Measurements from ENCODE around the genes CDH13, HSBP1 and KCNG4.

DNA sequence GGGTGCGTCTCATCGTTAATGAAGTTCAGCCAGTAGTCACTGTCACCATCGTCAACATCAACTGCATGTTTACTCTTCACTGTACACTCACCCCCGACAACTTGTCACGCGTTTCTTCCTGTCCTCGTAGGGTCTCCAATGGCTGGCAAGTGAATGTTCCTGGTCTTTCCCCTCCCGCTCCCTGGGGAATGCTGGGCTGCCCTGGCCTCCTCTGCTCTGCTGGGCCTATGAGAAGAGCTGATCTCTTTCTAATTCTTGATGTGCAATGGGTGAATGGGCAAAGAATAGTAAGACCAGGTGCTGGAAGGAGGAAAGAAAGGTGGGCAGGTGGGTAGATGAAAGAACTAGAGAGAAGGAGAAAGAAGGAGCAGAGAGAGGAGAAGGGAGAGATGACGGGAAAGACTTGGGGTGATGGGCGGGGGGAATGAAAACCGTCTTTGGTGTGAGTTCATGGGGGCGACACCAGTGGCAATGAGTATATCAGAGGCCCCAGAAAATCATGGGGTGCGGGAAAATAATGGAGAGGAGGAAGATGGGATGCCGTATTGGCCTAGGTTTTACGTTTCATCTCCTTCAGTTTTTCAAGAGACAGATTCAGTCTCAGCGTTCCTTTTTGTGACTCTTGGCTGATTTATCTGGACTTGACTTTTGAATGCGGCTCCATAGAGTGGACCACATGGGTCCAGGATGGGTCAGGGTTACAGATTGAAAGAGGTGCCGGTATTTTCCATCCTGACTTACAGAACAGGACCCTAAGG, 128.8 kb upstream of the PLCG2 start:
- PRO-cap = no peak

DNA sequence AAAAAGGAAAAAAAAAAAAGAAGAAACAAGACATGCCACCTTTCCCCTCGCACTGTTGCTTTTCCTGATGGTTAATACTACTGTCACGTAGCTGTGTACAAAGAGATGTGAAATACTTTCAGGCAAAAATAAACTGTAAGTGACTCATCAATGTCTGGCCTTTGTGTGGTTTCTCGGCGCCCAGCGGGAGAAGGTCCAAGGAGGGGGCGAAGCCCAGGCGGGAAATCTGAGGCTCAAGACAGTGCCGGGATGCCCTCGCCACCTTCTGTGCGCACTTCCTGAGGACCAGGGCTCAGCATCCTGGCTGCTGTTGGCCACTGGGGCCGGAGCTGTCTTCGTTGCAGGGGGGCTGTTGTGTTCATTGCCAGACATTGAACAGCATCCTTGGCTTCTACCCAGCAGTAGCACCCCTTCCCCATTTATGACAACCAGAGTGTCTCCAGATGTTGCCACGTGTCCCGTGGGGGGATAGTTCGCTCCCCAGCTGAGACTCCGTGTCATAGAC, 67.4 kb upstream of the PLCG2 start:
- PRO-cap = no peak

DNA sequence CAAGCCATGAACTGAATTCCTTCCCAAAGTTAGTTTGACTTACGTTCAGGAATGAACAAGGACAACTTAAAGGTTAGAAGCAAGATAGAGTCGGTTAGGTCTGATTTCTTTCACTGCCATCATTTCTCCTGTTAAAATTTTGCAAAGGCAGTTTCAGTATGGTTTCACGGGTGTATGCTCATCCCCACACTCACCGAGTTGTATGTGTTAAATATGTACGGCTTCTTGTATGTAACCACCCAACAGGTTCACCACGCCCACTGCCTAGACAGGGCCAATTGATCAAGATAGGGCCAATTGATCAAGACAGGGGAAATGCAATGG, 62.7 kb upstream of the PLCG2 start:
- PRO-cap = no peak

DNA sequence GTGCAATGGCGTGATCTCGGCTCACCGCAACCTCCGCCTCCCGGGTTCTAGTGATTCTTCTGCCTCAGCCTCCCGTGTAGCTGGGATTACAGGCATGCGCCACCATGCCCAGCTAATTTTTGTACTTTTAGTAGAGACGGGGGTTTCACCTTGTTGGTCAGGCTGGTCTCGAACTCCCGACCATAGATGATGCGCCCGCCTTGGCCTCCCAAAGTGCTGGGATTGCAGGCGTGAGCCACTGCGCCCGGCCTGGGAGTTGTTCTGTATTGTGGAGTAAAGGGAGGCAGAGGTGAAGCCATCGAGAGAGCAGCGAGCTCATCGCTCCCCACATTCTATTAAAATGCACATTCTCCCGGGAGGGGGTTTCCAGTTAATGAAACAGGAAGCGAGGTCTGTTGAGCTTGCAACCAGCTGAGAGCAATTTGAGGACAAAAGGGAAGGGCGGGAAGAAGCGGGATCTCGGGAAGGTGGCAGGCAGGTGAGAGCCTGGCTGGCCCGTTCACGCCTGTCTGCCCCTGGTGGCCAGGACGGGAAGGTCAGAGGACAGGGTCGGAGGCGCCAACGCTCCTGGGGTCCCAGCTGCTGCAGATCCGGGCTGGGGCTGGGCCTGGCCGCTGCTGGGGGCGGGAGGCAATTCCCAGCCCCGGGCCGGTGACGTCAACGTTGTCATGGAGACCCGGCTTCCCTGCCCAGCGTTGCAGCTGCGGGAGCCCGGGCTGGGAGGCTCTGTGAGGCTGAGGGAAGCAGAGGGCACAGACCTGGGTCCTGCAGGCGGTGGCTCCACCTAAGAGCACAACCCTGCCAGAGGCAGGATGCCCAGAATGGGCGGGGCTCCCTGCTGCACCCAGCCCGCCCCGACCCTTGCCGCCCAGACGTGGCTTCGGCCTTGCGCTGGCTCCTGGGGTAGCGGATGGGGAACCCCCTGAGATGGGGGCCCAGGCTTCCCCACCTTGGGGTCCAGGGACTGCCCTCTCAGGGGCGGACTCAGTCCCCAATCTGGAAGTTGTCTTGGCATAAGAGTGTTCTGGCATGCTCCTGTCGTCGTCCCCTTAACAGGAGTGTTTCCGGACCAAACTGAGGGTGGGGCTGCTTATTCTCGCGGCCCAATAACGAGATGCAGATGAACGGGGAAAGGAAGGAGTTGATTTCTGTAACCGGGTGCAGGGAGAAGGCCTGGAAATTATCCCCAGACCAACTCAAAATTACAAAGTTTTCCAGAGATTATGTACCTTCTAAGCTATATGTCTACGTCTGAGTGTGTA, 48.7 kb upstream of the PLCG2 start:
- PRO-cap = bidirectional peak, plus-strand start at position 871 of the sequence, minus-strand start at position 480 of the sequence; bidirectional peak, plus-strand start at position 1,119 of the sequence, minus-strand start at position 1,051 of the sequence

- PRO-cap = no peak
Observed at GRCh38 chr16:81785569-81786914, 7.0 kb downstream of the PLCG2 start.

DNA sequence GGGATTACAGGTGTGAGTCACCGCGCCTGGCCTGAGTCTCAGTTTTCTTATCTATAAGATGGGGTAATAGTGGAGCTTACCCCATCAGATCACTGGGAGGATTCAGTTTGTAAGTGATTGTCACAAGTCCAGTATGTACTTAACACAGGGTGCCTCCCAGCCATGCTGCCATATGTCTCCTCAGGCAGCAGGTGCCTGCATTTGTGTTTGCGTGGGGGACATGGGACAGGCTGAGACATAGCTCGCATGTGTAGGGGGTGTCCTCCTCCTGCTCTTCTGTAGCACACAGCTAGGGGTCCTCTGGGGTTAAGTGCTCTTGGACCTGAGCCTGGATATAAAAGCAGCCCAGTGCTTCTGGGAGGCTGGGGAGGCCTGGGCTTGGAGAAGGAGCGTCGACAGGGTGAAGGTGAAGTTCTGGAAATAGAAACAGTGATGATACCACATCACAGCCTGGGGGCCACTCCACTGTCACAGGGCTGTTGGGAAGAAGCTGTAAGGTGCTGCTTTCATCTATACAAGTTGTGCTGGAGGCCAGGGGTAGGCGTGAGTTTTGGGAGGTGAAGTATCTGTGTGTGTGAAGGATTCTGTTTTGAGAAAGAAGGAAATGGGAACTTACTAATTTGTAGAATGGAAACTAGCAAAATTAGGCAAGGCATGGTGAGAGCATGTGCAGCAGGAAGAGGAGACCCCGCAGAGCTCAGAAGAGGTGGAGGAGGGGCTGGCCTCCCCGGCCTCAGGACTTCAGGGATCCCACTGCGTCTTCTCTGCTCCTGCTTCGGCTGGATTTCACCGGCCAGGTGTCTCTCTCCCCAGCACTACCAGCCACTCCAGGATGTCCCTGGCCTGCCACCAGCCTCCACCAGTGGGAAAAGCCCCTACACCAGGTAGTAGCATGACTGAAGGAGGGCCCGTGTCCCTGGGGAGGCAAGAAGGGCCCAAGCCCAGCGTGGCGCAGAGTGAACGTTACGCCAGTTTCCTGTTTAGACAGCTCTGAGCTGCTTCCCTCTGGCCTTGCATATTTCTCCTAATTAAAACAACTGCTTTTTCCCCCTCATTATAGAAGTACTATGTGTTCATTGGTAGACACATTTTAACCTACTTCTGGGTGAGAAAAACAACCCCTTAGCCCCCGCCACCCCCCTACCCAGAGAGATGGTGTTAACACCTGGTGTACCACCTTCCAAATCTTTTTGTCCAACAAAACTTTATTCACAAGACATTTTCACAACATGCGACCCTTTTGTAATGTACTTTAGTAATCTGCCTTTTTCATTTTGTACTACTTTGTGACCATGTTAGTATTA, 19.5 kb downstream of the PLCG2 start:
- PRO-cap = no peak

- PRO-cap = no peak
Observed at GRCh38 chr16:81821356-81822348, 42.6 kb downstream of the PLCG2 start.

DNA sequence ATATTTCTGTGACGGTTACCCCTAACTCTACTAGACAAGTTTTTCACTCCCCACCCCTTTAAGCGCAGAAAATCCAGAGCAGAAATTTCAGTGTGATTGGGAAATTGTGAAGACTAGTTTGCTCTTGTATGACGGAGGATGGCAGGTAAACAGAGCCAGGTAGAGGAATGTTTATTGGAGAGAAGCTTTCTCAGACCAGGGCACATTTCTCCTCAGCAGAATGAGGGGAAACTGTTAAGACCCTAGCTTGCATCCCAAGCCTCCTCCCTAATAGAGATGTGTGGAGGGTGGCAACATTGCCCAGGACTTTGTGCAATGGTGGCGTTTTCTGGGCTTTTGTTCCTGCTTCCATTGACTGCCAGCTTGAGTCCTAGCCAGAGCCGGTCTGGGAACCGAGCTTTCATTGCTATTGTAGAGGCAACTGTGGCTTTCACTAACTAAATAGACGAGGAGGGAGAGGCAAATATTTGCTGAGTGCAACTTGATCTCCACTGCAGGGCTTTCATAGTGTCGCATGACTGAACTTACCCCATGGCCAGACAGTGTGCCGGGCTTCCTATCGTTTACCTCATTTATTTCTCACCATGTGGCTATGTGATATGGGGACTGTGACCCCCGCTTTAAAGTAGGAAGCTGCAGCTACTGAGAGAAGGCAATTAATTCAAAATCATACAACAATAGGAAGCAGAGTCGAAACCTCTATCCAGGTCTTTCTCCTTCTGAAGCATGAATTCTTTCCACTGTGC, 159.7 kb upstream of the MPHOSPH6 start:
- PRO-cap = no peak

- PRO-cap = unidirectional peak, plus-strand start at chr16:82627039
Observed at GRCh38 chr16:82626645-82627193, at the start of gene CDH13. Gene CDH13 (plus strand): TSS chr16:82626969.

DNA sequence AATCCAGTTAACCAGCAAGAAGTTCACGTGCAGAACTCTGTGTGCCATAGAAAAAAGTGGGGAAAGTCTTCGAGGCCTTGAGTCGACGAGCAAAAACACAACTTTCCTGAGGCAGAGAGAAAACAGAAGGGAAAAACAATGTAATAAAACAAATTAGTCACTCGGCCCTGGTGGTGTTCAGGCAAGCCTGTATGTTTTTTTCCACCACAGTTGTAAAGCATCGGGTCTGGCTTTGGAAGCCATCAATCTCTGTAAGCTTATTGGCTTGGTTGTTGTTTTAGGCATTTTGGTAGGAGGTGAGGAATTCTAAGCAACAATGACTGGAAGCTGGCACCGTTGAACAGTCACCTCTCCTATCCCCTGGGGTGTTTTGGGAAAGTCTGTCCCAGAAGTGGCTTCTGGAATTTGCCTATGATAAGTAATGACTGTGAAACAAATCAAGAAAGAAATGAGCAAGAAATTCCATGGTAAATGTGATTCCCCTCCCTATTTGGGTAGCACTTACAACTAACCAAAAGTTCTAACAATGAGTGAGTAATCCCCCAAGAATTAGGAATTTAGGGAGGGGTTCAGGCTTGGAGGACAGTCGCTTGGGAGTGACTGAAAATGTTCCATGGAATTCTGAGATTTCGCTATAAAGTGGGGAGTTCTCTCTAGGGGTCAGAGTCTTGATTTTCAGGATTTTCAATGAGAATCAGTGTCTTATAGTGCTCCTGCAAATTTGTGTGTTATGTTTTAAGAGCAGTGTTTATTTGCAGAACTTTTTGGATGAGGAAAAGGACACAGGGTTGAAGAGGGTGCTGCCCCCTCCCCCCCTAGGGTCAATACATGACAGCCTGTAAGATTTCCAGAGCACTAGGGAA, 2.9 kb downstream of the CDH13 start:
- PRO-cap = no peak

- PRO-cap = no peak
Observed at GRCh38 chr16:82639604-82640383, 13.0 kb downstream of the CDH13 start.

DNA sequence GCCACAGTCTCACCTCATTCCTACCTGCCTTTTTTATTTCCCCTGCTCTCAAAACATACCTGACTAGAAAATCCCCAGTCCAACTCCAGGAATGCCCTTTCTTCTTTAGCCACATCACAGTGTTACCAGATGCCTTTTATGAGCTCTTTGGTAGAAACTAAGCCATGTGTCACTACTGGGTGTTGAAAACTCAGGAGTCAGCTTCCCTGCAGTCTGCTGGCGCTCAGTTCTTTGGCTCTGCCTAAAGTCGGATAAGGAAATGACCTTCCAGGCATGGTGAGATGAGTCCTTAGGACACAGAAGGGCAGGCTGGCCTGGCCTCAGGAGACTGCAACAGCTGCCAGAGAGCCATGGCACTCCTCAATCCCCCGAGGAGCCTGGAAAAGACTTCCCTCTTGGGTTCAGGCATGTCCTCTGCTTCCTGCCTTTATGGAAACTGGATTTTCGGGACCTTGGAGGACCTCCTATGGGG, 89.1 kb downstream of the CDH13 start:
- PRO-cap = no peak

DNA sequence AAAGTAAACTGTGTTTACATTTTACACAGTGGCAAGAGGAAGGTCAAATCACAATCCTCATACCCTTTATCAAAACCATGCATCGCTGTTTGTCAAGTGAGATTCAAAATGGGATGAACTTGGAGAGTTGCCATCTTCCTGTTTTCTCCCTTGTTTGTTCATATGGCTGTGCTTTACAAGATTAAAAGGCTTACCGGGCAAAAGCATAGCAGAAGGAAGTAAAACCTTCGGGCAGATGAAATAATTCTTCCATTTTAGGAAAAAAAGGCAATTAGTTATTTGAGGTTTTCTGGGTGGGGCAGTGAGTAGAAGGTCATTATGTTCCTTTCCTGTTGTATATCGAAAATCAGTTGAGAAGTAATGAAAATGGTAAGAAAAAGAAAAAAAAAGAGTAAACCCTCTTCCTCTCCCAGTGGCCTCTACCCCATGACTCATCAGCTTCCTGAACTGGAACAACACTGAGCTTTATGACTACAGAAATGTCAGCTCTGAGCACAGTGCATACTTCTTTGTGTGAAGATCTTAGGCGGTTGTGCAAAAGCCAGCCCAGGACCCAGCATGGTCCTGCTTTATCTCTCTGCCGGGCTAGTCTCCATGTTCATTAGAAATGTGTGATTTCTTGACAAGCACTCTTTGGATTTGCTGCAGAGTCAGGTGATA, 369.2 kb downstream of the CDH13 start:
- PRO-cap = no peak

GRCh38 chr16:83137186-83137830, 510.5 kb downstream of the CDH13 start:
- PRO-cap = no peak

DNA sequence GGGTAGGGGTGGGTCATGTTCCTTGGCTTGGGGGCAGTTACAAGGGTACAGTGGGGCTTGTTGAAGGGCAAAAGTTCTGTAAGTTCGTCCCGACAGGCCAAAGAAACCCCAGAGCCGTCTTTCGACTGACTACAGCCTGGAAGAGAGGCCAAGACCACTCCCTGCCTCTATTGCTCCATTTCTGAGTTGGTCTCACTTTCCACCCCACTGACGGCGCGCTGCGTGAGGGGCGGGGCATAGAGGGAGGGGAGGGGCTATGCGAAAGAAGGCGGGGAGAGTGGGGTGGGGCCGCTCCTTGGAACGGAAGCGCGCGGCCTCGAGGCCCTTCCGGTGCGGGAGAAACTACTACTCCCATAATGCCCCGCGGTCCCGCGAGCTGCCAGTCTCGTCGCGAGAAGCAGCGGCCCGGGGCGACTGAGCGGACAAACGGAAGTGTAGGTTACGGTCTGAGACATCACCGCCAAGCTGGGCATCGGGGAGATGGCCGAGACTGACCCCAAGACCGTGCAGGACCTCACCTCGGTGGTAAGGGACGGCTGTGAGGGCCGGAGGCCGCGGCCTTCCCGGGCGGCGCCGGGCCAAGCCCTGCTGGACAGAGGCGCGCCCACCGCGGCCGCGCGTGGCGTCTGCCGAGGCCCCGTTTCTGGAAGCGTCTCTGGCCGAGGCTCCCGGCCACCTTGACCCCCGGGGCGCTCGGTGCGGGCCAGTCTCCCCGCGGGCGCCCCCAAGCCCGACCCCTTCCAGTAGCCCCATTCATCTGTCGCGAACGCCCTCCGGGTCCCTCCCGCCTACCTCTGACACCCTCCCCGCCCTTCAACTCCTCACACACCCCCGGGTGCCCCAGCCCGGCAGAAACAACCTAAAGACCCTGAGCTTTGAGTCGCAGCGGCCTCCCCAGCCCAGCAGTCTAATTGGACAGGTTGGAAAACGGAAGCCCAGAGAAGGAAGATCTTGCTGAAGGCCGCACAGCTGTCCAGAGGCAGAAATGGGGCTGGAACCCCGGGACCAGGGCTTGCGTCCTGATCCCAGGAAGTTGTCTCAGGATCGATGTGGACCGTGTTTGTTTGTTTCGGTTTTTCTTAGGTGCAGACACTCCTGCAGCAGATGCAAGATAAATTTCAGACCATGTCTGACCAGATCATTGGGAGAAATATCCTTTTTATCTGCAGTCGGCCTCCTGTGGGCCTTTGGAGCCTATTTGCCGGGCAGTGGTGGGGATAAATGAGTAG, at the start of gene HSBP1:
TSS of gene HSBP1 (plus strand) at position 382 of the 1,229 bp plus-strand sequence.
- PRO-cap = bidirectional peak, plus-strand start at position 425 of the sequence, minus-strand start at position 209 of the sequence

GRCh38 chr16:83912979-83913555, 14.2 kb downstream of the MLYCD start:
- PRO-cap = no peak

- PRO-cap = no peak
Observed at GRCh38 chr16:83945570-83946078, 7.4 kb upstream of the OSGIN1 start.

DNA sequence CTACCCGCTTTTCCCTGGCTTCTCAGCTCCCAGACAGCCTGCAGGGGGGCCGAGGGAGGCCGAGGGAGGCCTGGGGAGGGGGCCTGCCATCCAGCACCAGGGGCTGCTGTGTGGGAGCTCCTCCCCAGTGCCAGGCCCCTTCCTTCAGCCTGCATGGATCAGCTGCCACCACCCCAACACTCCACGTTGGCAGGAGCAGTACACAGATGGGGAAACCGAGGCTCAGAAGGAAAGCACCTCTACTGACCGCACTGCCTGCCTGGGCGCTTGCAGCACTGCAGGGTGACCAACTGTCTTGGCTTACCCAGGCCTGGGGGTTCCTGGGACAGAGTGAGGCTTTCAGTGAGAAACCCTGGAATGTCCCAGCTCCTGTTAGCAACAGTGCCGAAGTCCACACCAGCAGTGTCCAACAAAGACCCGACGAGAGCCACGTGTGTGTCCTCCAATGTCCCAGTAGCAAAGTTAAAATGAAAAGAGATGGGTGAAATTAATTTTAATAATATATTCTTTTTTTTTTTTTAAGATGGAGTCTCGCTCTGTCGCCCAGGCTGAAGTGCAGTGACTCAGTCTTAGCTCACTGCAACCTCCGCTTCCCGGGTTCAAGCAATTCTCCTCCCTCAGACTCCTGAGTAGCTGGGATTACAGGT, 5.2 kb upstream of the OSGIN1 start:
- PRO-cap = no peak

GRCh38 chr16:84239831-84240274, at the start of gene KCNG4:
Gene KCNG4 (minus strand): TSS chr16:84240012.
- PRO-cap = no peak

DNA sequence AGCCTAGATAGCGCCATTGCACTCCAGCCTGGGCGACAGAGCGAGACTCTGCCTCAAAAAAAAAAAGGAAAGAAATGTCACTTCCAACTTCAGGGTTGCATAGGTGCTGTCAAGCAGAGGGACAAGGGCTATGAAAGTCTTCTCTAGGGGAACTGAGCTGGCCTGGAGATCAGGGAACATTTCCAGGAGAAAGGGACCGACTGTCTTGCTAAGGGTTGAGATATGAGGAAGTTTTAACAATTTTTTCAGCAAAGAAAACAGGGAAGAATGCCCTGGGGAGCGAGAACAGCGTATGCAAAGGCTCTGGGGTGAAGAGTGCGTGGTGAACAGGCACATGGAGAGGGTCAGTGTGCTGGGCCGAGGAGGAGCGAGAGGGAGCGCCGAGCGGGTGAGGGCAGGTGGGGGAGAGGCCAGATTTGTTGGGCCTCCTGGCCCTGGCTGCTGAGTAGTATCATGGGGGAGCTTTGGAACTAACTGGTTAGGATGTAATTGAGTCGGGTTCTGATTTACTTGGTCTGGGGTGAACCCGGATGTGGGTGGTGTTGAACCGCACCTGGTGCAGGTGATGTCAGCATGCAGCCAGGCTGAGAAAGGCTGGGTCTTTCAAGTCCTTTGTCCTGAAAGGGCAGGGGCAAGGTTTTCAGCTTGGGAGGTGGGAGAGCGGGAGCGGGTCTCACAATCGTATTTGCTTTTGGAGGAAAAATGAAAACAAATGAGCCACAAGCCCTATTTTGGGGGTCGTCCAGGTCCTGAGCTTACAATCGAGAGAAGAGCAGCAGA, 11.3 kb upstream of the WFDC1 start:
- PRO-cap = no peak

Data from bronchus (tissue), 1 donor.